HepG2 (cell line): ENCODE data around the genes CEACAM19 and APOC1.

DNA sequence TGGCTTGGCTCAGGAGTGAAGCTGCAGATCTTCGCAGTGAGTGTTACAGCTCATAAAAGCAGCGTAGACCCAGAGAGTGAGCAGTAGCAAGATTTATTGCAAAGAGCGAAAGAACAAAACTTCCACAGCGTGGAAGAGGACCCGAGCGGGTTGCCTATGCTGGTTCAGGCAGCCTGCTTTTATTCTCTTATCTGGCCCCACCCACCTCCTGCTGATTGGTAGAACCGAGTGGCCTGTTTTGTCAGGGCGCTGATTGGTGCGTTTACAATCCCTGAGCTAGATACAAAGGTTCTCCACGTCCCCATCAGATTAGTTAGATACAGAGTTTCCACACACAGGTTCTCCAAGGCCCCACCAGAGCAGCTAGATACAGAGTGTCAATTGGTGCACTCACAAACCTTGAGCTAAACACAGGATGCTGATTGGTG, 33.2 kb upstream of the CEACAM20 start:
- RRBS, 2 experiments: no CpG with 5 or more reads among the region's 10 CpGs
CAGE:
- cytosol, long polyA minus RNA: no peak
- cytosol, long polyA plus RNA: no peak
- long polyA plus RNA: no peak
- nucleus, long polyA minus RNA: no peak
- nucleus, long polyA plus RNA: no peak

DNA sequence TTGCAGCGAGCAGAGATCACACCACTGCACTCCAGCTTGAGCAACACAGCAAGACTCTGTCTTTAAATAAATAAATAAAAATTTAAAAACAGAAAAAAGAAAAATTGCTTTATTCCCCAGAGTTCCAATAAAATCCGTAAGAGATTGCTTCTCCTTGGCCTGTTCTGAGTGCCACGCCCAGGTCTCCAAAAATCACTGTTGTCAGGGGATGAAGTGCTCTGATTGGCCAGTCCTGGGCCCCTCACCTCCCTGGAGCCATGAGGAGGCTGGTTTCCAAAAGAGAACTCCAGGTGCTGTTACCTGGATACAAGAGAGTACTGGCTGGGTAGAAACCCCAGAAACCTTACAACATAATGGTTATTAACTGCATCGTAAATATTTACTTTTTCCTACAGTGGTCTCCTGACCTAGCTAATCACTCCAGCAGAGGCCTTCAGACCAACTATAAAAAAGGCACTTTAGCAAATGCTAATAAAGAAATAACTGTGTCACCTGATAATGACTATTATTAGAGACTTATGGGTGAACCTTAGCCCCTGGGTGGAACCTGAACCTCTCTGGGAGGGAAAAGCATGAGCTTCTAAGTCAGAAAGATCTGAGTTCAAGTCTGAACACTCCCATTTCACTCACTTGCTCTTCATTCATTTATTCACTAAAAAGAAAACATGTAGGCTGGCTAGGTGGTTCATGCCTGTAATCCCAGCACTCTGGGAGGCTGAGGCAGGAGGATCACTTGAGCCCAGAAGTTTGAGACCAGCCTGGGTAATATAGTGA, 1.5 kb upstream of the IGSF23 start:
- RRBS, 2 experiments: no CpG with 5 or more reads among the region's 4 CpGs
CAGE:
- cytosol, long polyA minus RNA: no peak
- cytosol, long polyA plus RNA: no peak
- long polyA plus RNA: no peak
- nucleus, long polyA minus RNA: no peak
- nucleus, long polyA plus RNA: no peak

DNA sequence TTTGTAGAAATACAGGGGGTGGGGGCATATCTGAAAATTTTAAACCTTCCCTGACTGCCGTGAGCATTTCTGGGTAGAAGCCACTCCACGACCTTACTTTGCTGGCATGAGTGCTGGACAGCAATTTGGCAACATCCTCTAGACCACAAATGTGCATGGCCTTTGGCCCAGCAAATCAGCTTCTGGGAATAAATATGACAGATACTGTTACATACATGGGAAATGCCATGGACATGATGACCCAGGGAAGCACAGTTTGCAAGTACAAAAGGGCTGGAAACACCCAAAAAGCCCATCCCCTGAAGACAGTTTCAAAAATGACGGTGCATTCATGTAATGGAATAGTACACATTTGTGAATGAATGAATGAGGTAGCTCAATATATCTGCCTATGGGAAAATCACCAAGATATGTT, 3.2 kb upstream of the PVR start:
- RRBS, 2 experiments: no CpG with 5 or more reads among the region's 3 CpGs
CAGE:
- cytosol, long polyA minus RNA: no peak
- cytosol, long polyA plus RNA: no peak
- long polyA plus RNA: no peak
- nucleus, long polyA minus RNA: no peak
- nucleus, long polyA plus RNA: no peak

- RRBS, 2 experiments: no CpG with 5 or more reads among the region's 1 CpG
CAGE:
- cytosol, long polyA minus RNA: no peak
- cytosol, long polyA plus RNA: no peak
- long polyA plus RNA: no peak
- nucleus, long polyA minus RNA: no peak
- nucleus, long polyA plus RNA: no peak
Observed at GRCh38 chr19:44658017-44658260, 13.3 kb upstream of the CEACAM19 start.

- RRBS, 2 experiments: no CpG with 5 or more reads among the region's 8 CpGs
CAGE:
- cytosol, long polyA minus RNA: no peak
- cytosol, long polyA plus RNA: no peak
- long polyA plus RNA: no peak
- nucleus, long polyA minus RNA: no peak
- nucleus, long polyA plus RNA: no peak
Observed at GRCh38 chr19:44671149-44671562, at the start of gene CEACAM19. CEACAM19 (plus strand) TSS chr19:44671482.

DNA sequence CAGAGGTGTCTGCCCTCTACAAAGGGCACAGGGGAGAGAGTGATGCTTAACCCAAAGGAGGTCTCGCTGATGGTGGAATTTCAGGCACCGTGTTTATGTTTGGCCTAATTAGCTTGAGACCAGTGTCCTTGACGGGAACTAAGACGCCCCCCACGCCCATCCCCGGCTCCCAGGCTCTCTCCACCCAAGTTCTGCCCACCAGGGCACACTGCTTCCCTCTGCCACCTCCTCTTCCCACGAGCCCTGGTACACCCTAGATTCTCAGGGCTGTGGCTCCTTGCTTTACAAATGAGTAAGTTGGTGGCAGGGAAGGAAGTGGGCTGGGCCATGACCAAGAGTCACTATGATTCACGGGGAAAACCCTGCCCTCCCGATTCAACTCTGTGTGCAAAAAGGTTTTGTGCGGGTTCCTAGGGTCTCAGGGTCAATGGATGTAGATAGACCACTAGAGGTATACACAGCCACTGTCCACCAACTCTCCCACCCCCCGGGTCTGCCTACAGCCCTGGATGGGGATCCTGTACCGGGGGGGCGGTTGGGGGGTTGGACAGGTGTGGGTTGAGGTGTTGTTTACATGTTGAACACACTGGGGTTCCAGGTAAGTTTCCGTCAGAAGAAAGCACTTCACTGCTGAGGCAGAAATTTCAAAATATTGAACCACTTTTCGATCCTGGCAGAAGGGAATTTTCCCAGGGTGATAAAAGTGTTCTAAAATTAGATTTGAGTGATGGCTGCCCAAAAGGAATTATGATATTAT, 6.8 kb upstream of the CEACAM16 start:
- RRBS, 2 experiments: no CpG with 5 or more reads among the region's 15 CpGs
CAGE:
- cytosol, long polyA minus RNA: no peak
- cytosol, long polyA plus RNA: no peak
- long polyA plus RNA: no peak
- nucleus, long polyA minus RNA: no peak
- nucleus, long polyA plus RNA: no peak

DNA sequence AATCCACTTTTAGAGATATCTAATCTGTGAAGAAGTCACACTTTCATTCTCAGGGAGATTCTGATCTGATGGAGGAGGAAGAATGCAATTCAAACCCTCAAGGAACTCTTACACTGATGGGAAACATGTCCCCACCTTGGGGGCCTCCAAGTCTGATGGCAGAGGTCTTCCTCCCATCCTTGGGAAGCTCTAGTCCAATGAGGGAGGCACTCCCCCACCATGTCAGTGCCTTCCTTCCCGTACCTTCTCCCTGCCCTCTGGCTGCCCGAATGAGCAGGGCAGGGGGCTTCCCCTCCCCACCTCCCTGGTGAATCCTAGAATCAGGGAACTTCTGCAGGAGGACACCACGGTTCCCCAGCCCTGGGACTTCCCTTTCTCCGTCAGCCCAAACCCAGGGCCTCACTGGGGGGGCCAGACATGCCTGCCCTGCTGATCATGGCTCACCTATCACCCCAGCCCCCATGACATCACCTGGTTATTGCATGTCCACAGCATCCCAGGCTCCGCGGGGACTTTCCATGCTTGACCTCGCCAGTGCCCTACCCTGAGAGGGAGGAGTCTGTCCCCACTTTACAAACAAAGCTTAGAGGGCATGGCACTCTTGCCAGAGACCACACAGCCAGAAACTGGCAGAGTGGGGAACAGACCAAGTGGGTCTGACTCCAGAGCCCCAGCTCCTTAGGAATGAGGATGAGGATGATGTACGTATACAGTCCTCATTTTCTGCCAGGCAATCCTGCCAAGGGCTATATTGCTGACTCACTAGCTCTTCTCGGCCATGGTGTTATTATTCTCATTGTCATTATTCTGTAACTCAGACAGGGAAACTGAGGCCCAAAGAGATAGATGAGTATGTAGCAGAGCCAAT, 9.7 kb upstream of the BCL3 start:
- RRBS, 2 experiments: no CpG with 5 or more reads among the region's 9 CpGs
CAGE:
- cytosol, long polyA minus RNA: no peak
- cytosol, long polyA plus RNA: no peak
- long polyA plus RNA: no peak
- nucleus, long polyA minus RNA: no peak
- nucleus, long polyA plus RNA: no peak

GRCh38 chr19:44750640-44751604, 2.4 kb downstream of the BCL3 start:
- RRBS, 2 experiments: no CpG with 5 or more reads among the region's 14 CpGs
CAGE:
- cytosol, long polyA minus RNA: no peak
- cytosol, long polyA plus RNA: no peak
- long polyA plus RNA: no peak
- nucleus, long polyA minus RNA: no peak
- nucleus, long polyA plus RNA: no peak

DNA sequence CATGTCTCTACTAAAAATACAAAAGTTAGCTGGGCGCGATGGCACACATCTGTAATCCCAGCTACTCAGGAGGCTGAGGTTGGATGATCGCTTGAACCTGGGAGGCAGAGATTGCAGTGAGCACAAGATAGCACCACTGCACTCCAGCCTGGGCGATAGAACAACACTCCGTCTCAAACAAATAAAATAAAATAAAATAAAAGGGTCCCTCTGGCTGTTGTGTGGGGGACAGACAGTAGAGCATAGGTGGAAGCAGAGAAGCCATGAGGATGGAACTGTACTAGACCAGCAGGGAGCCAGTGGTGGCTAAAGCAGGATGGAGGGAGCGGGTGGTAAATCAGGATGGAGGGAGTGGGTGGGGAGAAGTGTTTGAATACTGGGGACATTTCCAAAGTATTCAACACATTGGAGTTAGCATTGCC, 7.2 kb downstream of the BCL3 start:
- RRBS, 2 experiments: no CpG with 5 or more reads among the region's 6 CpGs
CAGE:
- cytosol, long polyA minus RNA: no peak
- cytosol, long polyA plus RNA: no peak
- long polyA plus RNA: no peak
- nucleus, long polyA minus RNA: no peak
- nucleus, long polyA plus RNA: no peak

DNA sequence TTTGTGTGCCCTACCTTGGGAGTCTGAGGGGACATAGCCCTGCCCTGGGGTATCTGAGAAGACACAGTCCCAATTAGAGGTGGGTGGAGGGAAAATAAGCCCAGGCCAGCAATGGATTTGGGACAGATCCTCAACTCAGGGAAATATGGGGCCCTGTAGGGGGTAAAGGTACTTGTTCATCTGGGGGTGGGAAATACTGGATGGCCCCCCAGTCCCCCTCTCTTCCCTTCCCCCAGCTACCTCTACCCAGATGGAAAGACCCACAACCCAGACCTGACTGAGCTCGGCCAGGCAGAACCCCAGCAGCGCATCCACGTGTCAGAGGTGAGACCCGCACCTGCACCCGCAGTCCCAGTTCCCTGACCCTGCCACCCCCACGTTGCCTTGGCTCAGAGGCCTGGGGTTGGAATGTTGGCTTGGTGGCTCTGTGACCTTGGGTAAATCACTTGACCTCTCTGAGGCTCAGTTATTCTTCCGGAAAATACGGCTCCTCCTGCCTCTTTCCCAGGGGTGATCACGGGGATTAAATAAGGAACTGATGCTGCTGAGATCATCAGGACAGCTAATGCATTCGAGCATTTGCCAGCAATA, 12.2 kb downstream of the CBLC start:
- RRBS, 2 experiments: no CpG with 5 or more reads among the region's 10 CpGs
CAGE:
- cytosol, long polyA minus RNA: no peak
- cytosol, long polyA plus RNA: no peak
- long polyA plus RNA: no peak
- nucleus, long polyA minus RNA: no peak
- nucleus, long polyA plus RNA: no peak

DNA sequence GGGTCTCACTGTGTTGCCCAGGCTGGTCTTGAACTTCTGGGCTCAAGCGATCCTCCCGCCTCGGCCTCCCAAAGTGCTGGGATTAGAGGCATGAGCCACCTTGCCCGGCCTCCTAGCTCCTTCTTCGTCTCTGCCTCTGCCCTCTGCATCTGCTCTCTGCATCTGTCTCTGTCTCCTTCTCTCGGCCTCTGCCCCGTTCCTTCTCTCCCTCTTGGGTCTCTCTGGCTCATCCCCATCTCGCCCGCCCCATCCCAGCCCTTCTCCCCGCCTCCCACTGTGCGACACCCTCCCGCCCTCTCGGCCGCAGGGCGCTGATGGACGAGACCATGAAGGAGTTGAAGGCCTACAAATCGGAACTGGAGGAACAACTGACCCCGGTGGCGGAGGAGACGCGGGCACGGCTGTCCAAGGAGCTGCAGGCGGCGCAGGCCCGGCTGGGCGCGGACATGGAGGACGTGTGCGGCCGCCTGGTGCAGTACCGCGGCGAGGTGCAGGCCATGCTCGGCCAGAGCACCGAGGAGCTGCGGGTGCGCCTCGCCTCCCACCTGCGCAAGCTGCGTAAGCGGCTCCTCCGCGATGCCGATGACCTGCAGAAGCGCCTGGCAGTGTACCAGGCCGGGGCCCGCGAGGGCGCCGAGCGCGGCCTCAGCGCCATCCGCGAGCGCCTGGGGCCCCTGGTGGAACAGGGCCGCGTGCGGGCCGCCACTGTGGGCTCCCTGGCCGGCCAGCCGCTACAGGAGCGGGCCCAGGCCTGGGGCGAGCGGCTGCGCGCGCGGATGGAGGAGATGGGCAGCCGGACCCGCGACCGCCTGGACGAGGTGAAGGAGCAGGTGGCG, 2.8 kb downstream of the APOE start:
- RRBS, 2 experiments: 97 to 98% methylated on average over 8 of the region's 75 CpGs
CAGE:
- cytosol, long polyA minus RNA: no peak
- cytosol, long polyA plus RNA: no peak
- long polyA plus RNA: start-site peak on the minus strand centred at position 358 of the sequence, 38 bp wide, 37 and 31 reads in 2 replicates
- nucleus, long polyA minus RNA: no peak
- nucleus, long polyA plus RNA: no peak

- RRBS, 2 experiments: no CpG with 5 or more reads among the region's 32 CpGs
CAGE:
- cytosol, long polyA minus RNA: start-site peak on the plus strand at chr19:44914708-44914714, 61 reads
- cytosol, long polyA plus RNA: no peak
- long polyA plus RNA: no peak
- nucleus, long polyA minus RNA: no peak
- nucleus, long polyA plus RNA: no peak
Observed at GRCh38 chr19:44913987-44914982, at the start of gene APOC1. APOC1 (plus strand) TSS chr19:44914608.

DNA sequence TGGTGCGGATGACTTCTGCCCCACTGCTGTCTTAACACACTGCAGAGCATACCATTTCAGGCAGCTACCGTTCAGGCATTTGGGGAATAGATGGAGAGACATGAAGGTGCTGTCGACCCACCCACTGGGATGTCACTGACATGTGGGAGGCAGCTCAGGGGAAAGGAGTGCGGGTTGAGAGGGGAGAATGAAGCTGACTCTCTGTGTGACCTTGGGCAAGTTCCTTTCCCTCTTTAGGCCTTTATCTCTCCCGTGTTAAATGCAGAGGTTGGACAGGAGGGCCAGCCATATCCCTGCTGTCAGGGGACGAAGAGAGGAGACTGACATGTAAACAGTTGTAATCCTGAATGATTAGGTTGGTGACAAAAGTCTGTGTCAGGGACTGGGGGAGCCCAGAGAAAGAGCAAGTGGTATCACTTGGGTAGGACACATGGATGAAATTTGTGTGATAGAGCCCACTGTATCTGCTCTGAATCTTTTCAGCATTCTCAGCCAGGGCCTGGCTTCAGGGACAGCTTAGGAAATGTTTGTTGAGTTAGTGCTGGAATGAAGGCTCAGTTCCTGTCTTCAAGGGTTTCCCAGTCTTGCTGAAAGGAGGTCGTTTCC, 1.0 kb downstream of the CLPTM1 start:
- RRBS, 2 experiments: no CpG with 5 or more reads among the region's 7 CpGs
CAGE:
- cytosol, long polyA minus RNA: no peak
- cytosol, long polyA plus RNA: no peak
- long polyA plus RNA: no peak
- nucleus, long polyA minus RNA: no peak
- nucleus, long polyA plus RNA: no peak

DNA sequence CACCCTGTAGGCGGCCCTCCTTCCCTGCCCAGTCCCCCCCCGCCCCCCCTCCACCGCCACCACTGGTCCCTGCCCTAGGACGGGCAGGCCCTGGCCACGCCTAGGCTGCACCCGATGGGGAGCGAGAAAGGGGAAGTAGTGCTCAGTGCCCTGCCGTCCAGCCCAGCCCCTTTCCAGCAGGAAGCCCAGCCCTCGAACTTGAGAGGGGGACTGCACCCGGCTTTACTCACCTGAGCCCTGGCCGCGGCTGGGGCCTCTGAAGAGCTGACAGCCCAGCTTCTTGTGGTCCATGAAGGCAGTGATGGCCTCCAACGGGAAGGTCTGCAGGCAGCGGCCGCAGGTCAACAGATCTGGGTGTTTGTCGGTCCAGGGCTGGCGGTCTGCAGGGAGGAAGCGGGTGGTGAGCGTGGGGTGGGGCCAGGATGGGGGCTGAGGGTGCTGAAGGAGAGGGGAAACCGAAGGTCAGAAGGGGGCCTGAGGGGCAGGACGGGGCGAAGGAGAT, 744 bp downstream of the ZNF296 start:
- RRBS, 2 experiments: no CpG with 5 or more reads among the region's 22 CpGs
CAGE:
- cytosol, long polyA minus RNA: no peak
- cytosol, long polyA plus RNA: no peak
- long polyA plus RNA: start-site peak on the plus strand centred at position 143 of the sequence, 117 bp wide, 9 and 13 reads in 2 replicates
- nucleus, long polyA minus RNA: no peak
- nucleus, long polyA plus RNA: start-site peak on the plus strand centred at position 148 of the sequence, 142 bp wide, 65 and 65 reads in 2 replicates

DNA sequence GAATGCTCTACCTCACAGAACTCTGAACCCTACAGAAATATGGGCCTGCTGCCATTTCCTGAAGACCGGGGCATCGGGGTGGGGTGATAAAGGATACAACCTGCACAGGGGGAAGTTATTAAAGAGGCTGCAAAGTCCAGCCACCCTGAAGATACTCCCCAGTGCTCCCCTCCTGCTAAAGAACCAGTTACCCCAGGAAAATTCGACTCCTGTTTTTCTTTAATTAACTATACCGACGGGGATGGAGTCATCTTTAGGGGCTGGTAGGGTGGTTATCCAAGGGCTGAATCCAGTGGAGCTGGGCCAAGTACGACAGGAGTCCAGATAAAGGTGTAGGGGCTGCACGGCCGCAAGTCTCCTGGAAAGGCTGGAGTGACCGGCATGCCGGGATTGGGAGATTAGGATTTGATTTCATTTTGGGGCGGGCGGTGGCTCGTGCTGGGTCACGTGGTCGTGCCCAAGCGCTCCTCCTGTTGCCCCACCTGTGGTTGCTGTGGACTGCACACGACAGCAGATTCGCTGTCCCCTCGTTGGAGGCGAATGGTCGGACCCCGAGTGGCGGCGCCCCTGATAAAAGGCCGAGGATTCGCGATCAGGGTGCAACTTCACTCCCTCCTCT, 2.2 kb upstream of the PPP1R37 start:
- RRBS, 2 experiments: no CpG with 5 or more reads among the region's 27 CpGs
CAGE:
- cytosol, long polyA minus RNA: no peak
- cytosol, long polyA plus RNA: no peak
- long polyA plus RNA: no peak
- nucleus, long polyA minus RNA: no peak
- nucleus, long polyA plus RNA: no peak

DNA sequence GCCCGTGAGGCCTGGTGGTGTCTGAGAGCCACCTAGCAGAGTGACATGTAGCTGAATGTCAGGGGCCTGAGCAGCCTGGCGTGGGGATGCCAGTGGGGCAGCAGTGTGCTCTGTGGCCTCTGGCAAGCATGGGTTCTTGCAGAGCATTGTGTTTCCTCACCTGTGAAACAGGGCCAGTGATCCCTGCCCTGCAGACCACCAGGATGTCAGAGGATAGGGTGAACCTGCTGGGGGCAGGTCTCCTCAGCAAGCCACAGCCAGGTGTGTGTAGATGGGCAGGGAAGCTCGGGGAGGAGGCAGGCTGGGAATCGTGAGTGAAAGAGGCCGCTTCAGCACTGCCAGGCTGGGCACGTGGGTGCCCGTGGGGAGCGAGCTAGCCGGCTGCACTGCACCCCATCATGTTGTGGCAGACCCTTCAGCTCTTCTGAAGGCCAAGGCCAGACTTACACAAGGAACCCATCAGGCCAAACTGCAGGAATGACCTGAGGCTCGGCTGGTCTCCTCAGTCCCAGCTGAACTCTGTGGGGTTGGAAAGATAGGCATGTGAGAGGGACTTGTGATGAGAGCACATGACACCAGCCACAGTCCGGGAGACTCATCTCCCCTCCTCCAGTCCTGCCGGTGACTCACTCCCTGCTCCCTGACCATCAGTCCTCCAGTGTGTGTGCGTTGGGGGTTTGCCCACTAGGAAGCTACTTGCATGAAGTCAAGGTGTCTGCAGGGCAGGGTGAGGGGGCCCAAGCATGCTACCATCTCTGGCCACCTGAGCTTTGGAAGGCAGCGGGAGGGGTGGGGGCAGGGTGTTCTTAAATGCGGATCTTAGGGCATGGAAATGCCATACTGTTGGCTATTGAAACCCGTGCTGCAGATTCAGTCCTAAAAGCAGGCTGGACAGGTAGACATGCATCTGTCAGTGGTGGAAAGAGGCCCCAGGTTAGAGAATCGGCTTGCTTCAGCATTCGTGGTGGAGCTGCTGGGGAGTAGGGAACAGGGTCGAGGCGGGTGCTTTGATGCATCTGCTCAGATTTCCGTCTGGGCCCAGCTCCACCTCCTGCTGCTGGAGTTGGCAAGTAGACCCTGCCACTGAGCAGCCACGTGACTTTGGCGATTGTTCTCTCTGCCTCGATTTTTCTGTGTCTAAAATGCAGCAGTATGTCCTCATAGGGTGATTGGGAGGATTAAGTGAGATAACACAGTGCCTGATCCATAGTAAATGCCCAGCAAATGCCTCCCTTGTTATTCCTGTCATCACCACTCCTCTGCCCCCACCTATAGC, 5.3 kb downstream of the PPP1R37 start:
- RRBS, 2 experiments: no CpG with 5 or more reads among the region's 24 CpGs
CAGE:
- cytosol, long polyA minus RNA: no peak
- cytosol, long polyA plus RNA: no peak
- long polyA plus RNA: no peak
- nucleus, long polyA minus RNA: no peak
- nucleus, long polyA plus RNA: no peak

DNA sequence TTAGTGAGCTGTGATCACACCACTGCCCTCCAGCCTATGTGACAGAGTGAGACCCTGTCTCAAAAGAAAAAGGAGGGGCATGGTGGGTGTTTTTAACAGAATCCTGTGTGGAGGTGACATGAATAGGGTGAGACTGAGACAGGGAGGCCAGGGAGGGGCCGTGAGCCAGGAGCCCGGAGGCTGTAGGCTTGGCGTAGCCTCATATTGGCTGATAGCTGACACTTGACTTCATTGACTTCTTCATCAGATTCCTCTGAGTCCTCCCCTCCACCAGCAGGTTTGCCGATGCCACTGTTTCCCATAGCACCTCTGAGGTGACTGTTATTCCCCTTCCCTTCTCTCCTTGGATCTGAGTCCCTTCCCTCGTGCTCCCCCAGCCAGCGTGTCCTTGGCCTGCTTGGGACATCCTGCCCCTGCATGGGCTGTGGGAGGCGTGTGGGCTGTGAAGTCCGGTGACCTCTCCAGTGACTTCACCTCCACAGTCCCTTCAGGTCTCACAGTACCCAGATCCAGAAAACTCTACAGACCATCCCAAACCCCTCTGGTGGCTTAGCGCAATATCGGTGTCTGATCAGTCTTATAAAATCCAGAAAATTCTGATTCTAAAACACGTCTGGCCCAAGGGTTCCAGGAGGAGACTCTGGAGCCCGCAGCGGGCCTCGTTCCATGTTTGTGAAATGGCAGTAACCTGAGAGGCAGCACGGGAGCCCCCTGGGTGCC, 8.8 kb downstream of the PPP1R37 start:
- RRBS, 2 experiments: no CpG with 5 or more reads among the region's 15 CpGs
CAGE:
- cytosol, long polyA minus RNA: no peak
- cytosol, long polyA plus RNA: no peak
- long polyA plus RNA: no peak
- nucleus, long polyA minus RNA: no peak
- nucleus, long polyA plus RNA: no peak

- RRBS, 2 experiments: 9 to 14% methylated on average over 7 to 11 of the region's 53 CpGs
CAGE:
- cytosol, long polyA minus RNA: no peak
- cytosol, long polyA plus RNA: no peak
- long polyA plus RNA: no peak
- nucleus, long polyA minus RNA: no peak
- nucleus, long polyA plus RNA: no peak
Observed at GRCh38 chr19:45153576-45154193, 7.1 kb downstream of the NKPD1 start.

DNA sequence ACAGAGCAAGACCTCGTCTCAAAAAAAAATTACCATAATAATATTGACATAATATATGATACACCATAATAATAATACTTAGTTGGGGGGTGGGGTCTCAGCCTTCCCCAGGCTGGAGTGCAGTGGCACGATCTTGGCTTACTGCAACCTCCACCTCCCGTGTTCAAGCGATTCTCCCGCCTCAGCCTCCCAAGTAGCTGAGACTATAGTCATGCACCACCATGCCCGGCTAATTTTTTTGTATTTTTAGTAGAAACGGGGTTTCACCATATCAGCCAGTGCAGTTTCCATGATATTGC, 7.1 kb upstream of the ERCC1 start:
- RRBS, 2 experiments: no CpG with 5 or more reads among the region's 7 CpGs
CAGE:
- cytosol, long polyA minus RNA: no peak
- cytosol, long polyA plus RNA: no peak
- long polyA plus RNA: no peak
- nucleus, long polyA minus RNA: no peak
- nucleus, long polyA plus RNA: no peak

GRCh38 chr19:45443231-45443898, 19.6 kb upstream of the ERCC1 start:
- RRBS, 2 experiments: under 1 to 3% methylated on average over 12 to 14 of the region's 41 CpGs
CAGE:
- cytosol, long polyA minus RNA: no peak
- cytosol, long polyA plus RNA: no peak
- long polyA plus RNA: no peak
- nucleus, long polyA minus RNA: no peak
- nucleus, long polyA plus RNA: no peak